Subcutaneous preadipocyte (primary cell): Measurements from ENCODE around the genes FRMD5 and SPATA5L1.

- CAGE, long polyA plus RNA: no peak
Observed at GRCh38 chr15:43270493-43271416, 4.0 kb upstream of the TGM5 start.

DNA sequence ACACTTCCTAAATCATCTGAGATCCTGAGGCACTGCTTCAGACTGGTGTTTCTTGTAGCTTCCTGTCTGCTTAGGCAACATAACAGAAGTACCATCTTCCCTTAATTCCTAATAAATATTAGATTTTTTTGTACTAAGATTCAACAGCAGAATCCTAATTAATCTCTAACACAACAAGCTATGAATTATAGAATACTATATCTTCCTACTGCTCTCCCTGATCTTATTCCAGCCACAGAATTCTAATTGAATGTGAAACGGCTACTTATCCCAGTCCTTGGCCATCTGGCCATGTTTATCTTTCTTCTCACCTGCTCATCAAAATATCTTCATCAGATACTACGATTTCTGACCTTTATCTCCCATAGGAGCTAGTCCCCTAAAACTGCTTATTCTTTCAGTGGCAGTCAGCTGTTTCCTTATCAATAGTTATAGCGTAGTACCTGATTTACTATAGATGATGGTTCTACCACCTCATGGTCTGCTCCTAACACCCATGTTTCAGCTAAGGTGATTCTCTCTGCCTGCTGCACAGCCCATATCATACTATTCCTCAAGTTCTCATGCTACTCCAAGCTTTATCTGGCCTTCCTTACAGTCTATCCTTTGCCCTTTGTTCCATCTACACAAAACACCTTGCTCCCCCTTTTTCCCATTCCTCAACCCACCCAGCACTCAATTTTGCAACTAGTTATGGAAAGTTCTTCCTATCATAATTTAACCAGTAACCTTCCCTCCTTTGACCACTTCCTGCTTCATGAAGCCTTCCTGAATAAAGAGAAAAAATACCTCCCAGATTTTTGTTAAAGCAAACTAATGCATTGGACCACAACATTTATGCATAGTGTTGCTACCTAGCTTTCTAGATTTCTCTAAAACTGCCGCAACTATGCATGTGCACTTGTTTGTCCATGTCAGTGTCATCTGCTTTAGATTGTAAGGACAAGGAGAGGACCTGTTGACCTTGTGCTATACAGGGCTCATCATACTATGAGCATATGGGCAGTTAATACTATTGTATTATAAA, 12.1 kb downstream of the ZSCAN29 start:
- CAGE, long polyA plus RNA: no peak

GRCh38 chr15:43369528-43370153, 1.2 kb downstream of the ZSCAN29 start:
- CAGE, long polyA plus RNA: no peak

DNA sequence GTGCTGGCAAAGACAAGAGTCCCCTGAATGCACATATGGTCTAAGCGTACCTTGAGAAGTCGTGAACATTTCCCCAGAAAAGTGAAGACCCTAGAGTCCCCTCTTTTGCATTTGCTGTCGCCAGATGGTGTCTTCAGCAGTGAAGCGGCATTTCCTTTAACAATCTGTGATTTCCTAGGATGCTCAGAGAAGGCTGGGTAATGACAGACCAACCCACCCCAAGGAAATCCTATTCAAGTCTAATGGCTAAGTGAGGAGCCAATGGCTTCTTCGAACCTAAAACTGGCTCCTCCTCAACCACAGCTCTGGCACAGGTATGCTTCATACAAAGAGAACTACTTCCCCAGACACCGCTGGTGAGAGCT, 16.7 kb downstream of the MAP1A start:
- CAGE, long polyA plus RNA: no peak

GRCh38 chr15:43633144-43634030, 14.8 kb upstream of the STRC start:
- CAGE, long polyA plus RNA: no peak

- CAGE, long polyA plus RNA: no peak
Observed at GRCh38 chr15:43893749-43894427, 67.1 kb downstream of the WDR76 start.

DNA sequence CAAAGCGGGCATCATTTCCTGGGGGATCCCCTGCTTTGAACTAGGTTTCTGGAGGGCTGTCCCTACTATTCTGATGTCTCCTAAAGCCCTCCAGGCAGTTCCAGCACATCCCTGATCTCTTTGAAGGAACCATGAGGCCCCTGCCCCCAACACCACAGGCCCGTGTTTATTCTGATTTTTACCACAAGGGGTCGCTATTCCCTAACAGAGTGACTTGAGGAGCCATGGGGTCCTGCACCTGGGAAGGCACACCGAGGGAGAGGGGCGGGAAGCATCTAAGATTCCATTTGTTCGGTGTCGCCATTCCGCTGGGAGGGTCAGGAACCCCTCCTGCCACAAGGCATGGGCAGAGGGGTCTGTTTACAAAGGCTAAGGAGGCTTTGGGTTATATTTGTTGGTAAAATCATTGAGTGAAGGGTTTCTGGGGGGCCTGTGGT, 77.0 kb downstream of the WDR76 start:
- CAGE, long polyA plus RNA: no peak

DNA sequence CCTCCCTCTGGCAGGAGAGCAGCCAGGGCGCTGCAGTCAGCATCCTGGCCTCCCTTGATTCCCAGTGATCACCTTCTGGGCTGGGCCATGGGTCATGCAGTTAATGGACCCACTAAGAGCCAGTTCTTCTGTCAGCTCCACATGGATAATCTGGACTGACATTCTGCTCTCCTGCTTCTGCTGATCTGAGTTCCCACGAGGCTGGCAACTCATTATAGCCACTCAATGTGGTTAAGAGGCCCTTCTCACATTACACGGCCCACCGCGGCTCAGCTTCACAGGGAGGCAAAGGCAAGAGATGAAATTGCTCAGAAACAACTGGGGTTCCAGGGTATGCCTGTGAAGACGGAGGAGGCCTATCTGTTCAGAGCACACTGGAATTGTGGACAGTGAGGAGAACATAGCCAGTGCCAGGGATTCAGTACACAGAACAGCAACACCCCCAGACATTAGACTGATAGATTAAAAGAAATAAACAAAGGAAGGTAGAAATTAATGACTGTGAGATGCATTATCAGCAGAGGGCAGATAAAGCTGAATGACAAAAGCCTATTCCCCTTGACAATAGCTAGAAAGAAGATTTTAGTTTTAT, 94.1 kb downstream of the WDR76 start:
- CAGE, long polyA plus RNA: no peak

DNA sequence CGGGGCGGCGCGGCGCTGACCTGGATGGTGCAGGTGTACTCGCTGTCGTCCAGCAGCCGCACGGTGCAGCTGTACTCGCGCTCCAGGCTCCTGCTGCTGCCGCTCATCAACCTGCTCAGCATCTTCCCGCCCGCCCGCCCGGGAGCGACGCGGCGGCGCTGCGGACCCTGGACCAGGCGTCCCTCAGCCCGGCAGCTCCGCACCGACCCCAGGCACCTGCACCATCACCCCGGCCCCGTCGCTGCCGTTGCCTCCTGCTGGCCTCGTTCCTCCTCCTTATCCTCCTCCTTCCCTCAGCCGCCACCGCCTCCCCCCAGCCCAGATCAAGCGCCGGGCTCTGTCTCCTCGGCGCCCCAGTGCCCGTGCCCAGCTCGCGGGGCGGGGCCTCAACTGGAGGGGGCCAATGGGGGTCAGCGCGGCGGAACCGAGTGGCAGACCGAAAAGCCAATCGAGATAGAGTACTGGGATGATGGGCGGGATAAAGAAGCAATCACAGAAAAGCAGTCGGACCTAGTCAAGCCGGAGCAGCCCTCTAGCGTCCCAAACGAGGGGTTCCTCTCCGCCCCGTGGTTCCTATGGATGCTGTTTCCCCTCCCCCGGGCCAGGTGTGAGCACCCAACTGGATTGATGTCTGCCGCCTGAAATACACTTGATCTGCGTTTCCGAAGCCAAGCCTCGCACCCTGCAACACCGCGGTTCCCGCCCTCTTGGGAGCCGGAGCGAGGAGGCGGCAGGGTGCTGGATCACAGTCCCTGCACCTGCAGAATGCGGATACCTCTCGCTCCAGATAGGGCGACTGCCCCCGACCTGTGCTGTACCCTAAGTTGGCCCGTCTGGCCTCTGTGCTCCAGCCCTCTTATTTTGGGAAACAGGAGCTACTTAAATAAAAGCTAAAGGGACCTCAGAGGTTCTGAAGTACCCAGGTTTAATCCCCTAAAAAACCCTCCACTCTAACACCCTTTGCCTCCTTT, at the start of gene FRMD5:
FRMD5 (minus strand) TSS at position 339 of the 971 bp plus-strand sequence.
- CAGE, long polyA plus RNA: no peak

- CAGE, long polyA plus RNA: no peak
Observed at GRCh38 chr15:44661875-44662280, 1.6 kb downstream of the SPG11 start.

DNA sequence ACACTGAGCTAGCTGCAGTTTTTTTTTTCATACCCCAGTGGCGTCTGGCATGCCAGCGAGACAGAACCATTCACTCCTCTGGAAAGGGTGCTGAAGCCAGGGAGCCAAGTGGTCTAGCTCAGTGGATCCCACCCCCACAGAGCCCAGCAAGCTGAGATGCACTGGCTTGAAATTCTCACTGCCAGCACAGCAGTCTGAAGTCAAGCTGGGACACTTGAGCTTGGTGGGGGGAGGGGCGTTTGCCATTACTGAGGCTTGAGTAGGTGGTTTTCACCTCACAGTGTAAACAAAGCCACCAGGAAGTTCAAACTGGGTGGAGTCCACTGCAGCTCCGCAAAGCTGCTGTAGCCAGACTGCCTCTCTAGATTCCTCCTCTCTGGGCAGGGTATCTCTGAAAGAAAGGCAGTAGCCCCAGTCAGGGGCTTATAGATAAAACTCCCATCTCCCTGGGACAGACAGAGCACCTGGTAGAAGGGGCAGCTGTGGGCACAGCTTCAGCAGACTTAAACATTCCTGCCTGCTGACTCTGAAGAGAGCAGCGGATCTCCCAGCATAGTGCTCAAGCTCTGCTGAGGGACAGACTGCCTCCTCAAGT, 19.8 kb upstream of the SPG11 start:
- CAGE, long polyA plus RNA: no peak

DNA sequence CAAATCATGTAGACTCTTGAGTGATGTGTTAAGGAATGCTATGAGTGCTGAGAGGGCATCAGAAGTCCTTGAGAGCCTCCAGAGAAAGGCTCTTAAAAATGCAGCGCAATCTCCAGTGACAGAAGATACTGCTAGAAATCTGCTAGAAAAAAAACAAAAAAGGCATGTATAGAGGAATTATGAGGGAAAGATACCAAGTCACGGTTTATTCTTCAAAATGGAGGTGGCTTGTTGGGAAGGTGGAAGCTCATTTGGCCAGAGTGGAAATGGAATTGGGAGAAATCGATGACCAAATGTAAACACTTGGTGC, 3.7 kb downstream of the B2M start:
- CAGE, long polyA plus RNA: no peak

DNA sequence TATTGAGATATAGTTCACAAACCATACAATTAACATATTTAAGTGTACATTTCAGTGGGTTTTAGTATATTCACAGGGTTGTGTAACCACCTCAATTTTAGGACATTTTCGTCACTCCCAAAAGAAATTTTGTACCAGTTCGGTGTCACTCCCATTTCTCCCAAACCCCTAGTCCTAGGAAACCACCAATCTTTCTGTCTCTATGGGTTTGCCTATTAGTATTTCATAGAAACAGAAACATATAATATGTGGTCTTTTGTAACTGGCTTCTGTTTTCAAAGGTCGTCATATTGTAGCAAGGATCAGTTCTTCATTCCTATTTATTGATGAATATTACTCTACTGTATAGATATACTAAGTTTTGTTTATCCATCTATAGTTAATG, 6.6 kb upstream of the TRIM69 start:
- CAGE, long polyA plus RNA: no peak

GRCh38 chr15:45048435-45049161, 25.6 kb downstream of the SORD start:
- CAGE, long polyA plus RNA: no peak

DNA sequence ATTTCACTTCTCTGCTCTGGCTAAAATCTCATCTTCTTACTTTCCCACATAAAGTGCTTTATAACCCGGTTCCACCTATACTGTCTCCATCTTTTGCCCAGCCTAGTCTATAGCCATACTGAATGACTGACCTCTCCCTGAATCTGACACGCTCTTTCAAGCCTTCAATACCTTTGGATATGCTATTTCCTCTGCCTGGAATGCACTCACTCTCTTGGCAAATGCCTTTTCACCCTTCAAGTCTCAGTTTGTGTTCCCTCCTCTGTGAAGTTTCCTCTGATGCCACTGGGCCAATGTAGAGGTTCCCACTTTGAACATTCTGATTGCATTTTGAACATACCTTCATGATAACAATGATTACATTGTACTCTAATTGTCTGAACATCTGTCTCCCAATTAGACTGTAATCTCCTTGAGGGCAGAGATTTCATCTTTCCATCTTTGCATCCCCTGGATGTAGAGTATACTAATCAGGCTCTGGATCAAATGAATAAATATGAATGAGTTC, 3.4 kb downstream of the DUOXA1 start:
- CAGE, long polyA plus RNA: no peak

- CAGE, long polyA plus RNA: no peak
Observed at GRCh38 chr15:45179237-45180074, 8.3 kb downstream of the SHF start.

DNA sequence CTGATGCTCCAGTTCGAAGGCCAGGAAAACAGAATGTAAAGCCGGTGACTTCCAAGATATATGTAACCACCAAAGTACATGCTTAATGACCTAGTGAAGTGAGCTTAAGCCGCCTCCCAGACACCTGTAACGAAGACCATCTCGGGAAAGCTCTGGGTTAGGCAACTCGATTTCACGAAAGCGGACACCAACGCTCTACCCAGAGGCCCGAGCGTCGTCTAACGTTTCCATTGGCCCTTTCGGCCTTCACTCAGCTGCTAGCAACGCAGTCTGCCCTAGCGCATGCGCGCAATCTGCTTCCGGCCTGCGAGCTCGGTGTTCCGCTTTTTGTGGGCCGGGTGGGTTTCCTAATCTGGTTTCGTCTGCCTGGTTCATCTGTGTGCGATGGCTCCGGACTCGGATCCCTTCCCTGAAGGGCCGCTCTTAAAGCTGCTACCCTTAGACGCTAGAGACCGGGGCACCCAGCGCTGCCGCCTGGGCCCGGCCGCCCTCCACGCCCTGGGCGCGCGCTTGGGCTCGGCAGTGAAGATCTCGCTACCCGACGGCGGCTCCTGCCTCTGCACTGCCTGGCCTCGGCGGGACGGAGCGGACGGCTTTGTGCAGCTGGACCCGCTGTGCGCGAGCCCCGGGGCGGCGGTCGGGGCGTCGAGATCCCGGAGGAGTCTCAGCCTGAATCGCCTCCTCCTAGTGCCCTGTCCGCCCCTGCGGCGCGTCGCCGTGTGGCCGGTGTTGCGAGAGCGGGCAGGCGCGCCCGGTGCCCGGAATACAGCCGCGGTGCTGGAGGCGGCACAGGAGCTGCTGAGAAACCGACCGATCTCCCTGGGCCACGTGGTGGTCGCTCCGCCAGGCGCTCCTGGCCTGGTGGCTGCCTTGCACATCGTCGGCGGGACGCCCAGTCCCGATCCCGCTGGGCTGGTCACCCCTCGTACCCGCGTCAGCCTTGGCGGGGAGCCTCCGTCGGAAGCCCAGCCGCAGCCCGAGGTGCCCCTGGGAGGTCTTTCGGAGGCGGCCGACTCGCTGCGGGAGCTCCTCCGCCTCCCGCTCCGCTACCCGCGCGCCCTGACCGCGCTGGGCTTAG, at the start of gene SPATA5L1:
SPATA5L1 (plus strand) TSS at position 291 of the 1,078 bp plus-strand sequence.
- CAGE, long polyA plus RNA: no peak

DNA sequence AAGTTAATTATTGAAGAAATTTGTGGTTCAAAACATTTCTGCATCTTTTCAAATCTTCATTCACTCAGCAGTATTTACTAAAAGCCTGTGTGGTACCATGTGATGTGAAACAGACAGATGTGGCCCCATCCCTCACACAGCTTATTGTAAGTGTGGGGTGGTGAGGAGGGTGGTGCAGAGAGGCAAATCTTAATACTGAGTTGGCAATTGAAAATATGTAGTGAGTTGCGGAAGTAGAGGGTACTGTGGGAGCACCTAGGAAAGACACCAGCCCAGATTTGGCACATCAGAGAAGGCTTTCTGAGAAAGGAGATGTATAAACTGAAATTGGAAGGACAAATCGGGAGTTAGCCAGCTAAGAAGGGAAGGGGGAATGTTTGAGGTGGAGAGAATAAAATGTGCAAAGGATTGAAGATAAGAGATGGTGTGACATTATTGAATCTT, 11.7 kb upstream of the C15orf48 start:
- CAGE, long polyA plus RNA: no peak

DNA sequence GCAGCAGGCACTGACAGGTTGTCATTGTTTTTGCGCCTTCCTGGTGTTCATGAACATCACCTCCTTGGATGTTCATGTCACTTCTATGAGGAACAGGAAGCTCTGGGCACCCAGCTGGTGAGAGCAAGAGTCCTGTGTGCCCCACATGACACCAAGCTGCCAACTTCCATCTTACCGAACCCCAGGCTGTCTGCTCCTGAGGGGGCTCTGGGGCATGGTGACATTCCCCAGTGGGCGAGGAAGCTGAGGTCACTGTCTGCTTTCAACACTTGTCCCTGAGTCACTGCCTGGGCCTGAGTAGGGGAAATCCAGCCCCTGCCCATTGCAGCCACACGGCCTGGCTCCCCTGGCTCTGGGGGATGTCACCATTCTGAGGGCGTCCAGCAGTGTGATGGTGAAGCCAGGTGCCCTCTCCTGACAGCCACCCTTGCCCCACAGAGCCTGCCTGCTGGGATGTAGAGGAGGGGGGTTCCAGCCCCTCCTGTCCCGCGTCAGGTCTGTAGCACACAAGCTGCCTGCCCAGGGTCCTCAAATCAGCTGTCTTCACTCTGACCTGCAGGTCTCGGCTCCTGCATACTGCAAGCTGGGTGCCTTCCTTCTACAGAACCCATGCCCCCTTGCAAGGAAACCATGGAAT, 17.7 kb downstream of the C15orf48 start:
- CAGE, long polyA plus RNA: no peak

DNA sequence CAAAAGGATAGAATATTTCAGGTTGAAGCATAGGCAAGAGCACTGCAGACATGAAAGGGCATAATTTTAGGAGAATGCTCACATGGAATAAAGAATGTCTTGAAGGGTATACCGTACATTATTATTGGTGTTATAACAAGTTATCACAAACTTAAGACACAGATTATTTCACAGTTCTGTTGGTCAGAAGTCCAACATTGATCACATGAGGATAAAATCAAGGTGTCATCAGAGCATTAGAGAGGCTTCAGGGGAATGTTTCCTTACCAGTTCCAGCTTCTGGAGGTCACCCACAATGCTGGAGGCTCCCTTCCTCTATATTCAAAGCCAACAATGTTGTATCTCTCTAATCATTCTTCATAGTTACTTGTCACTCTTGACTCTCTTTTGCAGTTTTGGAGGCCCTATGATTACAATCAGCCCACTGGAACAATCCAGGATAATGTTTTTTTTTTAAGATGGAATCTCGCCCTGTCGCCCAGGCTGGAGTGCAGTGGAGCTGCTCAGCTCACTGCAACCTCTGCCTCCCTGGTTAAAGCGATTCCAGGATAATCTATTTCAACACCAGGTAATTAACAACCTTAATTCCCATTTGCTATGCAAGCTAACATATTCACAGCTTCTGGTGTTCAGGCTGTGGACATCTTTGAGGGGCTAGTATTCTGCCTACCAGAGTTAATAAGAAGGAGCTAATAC, 1.2 kb upstream of the BLOC1S6 start:
- CAGE, long polyA plus RNA: no peak